ENCODE measurements around a stretch of chr10.

DNA sequence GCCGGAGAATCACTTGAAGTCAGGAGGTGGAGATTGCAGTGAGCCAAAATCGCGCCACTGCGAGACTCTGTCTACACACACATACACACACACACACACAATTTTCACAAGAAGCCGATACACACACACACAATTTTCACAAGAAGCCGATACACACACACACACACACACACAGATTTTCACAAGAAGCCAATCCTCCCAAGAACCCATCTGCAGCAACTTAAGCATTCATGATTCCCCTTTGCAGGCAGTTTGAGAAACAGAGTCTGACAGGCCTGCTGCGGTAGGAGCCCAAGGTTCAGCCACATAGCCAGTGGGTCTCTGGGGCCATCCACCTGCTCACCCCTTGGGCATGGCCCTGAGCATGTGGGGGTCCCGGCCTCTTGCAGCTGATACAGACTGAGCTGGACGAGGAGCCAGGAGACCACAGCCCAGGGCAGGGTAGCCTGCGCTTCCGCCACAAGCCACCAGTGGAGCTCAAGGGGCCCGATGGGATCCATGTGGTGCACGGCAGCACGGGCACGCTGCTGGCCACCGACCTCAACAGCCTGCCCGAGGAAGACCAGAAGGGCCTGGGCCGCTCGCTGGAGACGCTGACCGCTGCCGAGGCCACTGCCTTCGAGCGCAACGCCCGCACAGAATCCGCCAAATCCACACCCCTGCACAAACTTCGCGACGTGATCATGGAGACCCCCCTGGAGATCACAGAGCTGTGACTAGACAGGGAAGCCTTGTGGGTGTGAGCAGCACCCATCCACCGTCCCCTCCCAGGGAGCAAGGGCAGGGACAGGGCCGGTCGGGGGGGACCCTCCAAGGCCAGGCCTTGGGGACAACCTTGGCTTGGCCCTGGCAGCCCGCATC is 36.3 kb downstream of the PSAP start:
- PRO-cap, result no peak

- PRO-cap, result no peak
Observed at GRCh38 chr10:72017610-72017869, 53.3 kb downstream of the CHST3 start.

- PRO-cap, result no peak
Observed at GRCh38 chr10:72037727-72038720, 50.3 kb downstream of the SPOCK2 start.

GRCh38 chr10:72065642-72066359 is 22.6 kb downstream of the SPOCK2 start:
- PRO-cap, result no peak

DNA sequence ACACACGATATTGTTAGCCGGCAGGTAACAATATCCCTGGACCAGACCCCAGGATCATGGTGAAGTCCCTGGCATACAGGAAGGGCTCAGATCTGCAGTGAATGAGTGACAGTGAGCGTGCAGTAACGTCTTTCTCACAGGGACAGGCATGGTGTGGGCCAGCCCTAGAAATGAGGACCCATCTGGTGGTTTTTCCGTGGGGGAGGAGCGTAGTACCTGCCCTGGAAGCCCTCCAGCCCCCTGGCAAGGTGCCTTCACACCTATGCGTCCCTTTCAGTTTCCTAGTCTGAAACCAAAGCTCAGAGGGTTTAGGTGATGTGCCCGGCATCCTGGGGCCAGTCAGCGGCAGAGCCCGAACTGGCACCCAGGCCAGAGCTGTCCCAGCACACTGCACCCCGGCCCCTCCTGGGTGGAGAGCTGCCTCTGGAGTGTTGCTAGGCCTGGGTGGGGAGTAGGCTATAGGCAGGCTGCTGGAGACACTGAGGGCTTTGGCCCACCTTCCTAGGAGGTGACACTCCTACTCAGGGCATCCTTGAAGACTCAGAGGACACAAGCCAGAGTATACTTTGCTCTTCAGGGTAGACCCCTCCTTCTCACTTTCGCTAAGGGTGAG is 4.2 kb downstream of the SPOCK2 start:
- PRO-cap, result no peak

GRCh38 chr10:72243717-72244315 is 27.7 kb upstream of the ASCC1 start:
- PRO-cap, result no peak

DNA sequence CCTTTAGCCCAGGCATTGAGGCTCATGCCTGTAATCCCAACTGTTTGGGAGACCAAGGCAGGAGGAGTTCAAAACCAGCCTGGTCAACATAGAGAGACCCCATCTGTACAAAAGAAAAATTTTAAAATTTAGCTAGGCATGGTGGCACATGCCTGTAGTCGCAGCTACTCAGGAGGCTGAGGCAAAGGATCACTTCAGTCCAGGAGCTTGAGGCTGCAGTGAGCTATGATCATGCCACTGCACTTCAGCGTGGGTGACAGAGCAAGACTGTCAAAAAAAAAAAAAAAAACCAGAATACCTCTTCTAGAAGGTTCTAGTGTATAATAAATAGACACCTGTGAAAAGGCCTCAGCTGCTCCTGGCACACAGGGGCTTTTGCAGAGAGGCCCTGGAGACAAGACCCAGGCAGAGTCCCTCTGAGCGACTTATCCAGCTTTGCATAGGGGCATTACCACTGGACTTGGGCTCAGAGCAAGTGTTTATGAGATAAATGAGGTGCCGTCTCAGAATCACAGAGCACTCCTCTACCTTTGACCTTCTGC is 19.2 kb upstream of the DDIT4 start:
- PRO-cap, result no peak

DNA sequence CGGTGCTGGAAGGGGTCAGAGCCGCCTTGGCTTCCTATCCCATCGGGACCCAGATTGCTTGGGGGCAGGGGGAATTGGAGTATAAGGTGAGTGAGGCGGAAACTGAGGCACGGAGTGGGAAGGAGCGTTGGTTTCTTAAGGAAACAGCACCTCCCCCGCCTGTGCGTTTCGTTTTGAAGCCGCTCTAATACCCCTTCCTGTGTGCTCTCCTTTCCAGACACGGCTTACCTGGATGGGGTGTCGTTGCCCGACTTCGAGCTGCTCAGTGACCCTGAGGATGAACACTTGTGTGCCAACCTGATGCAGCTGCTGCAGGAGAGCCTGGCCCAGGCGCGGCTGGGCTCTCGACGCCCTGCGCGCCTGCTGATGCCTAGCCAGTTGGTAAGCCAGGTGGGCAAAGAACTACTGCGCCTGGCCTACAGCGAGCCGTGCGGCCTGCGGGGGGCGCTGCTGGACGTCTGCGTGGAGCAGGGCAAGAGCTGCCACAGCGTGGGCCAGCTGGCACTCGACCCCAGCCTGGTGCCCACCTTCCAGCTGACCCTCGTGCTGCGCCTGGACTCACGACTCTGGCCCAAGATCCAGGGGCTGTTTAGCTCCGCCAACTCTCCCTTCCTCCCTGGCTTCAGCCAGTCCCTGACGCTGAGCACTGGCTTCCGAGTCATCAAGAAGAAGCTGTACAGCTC is 895 bp downstream of the DDIT4 start:
- PRO-cap, result unidirectional peak, minus-strand start at position 338 of the sequence

- PRO-cap, result unidirectional peak, minus-strand start at chr10:72275544
Observed at GRCh38 chr10:72275161-72275775, 1.5 kb downstream of the DDIT4 start.

DNA sequence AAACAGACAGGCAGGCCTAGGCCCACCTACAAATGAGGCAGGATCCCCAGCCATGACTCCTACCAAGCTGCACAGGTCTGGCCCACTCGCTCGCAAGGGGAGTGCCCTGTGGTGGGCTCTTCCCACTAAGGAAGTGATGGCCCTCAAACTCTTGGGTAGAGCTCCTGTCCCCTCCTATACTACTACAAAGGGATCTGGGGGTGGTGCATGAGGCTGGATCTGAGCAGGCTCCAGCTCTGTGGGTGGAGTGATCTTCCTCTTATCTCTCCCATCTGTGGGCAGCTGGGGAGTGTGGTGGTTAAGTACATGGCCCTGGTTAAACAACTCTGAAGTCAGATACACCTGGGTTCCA is 17.2 kb downstream of the DDIT4 start:
- PRO-cap, result no peak

- PRO-cap, result no peak
Observed at GRCh38 chr10:72292386-72292723, 18.6 kb downstream of the DDIT4 start.

DNA sequence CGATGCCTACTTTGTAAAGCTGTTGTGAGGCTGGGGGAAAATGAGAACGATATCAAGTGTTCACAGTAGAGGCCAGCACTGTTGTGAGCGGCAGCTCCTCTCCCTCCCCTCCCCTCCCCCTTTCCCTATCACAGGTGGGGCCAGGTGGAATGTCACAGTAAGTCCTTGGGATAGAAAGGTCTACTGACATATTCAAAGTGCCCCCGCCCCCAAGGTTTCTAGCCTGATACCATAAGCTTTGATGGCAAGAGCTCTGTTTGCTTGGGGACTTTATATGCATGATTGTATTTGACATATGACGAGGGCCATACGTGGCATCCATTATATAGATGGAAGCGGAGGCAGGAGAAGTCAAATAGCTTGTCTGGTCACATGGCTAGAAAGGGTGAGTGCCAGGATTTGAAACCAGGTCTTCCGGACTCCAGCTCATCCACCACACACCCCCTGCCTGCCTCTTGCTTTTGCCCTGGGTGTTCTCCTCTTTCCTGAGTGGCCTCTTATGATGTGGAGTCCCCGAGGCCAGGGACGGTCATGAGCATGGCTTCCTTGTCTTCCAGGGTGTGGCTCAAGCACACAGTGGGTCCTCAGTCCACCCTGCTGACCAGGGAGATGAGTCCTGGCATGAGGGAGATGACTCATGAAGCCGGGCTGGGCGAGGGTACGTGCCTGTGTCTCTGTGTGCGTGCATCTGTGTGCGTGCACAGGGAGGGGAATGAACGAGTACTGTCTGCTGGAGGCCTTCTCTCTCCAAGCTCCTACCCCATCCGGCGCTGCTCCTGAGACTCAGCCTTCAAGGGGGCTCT is 32.9 kb downstream of the DNAJB12 start:
- PRO-cap, result no peak

- PRO-cap, result unidirectional peak, minus-strand start at chr10:72331930
Observed at GRCh38 chr10:72330944-72332009, 23.4 kb downstream of the DNAJB12 start.

DNA sequence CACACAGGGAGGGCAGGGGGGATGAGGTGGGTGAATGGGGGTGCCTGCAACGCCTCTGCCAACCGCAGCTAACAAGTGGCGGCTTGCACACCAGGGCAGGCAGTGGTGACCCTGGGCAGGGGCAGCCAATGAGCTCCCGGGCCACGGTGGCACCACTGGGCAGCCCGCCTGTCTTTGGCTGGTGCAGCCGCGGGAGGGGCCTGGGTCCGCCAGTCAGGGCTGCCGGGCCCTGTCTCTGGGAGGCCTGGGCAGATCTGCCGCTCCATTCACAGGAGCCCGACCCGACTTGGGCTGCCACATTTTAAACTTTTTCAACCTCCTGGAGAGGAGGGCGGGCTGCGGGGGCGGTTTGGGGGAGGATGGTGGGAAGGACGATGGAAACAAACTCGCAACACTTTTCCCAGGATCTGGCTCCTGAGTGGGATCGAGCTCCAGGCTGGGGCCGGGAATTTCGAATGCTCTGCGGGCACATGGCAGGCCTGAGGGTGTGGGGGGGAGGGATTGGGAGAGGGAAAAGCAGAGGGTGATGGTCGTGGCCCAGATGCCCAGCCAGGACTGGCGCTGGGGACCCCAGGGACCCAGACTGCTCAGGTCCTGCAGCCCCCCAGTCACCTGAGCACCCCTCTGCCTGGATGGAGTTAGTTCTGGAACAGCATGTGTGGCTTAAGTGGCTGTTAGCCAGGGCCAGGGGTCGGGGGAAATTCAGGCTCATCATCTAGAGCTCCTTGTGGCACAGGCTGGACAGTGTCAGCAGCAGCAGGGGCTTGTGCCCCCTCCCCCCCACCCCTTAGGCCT is 22.5 kb downstream of the DNAJB12 start:
- PRO-cap, result bidirectional peak, plus-strand start at position 265 of the sequence, minus-strand start at position 70 of the sequence

- PRO-cap, result no peak
Observed at GRCh38 chr10:72336092-72337090, 18.3 kb downstream of the DNAJB12 start.

- PRO-cap, result no peak
Observed at GRCh38 chr10:72340642-72341332, 13.9 kb downstream of the DNAJB12 start.

DNA sequence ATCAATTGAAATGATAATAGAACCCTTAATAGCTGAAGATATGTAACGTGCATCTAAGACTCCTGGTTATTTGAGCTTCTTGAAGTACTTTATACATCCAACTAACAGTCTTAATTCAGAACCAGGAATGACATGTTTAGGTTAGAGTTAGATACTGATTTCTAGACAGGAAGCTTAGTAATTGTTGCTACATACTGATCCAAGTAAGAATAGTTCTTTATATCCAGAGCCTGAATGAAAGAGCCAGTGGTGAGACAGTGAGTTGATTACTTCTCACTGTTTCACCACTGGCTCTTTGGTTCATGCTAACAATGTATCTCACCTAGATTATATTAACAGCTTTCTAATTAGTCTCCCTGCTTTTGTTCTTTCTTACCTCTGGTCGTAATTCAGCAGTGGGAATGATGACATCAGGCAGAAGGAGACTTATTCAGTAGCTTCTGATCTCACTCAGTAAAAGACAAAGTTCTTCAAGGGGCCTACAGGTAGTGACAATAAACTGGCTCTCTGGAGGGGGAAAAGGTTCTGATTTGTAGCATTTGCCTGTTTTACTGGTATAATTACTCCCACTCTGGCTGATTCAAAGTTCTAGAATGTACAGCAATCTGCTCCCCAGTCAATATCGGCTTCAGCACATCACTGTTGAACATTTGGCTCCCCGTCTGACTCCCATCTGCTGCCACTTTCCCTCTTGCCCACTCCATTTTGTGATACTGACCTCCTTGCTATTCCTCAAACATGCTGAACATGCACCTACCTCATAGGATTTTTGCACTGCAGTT is 29.0 kb downstream of the MCU start:
- PRO-cap, result no peak

DNA sequence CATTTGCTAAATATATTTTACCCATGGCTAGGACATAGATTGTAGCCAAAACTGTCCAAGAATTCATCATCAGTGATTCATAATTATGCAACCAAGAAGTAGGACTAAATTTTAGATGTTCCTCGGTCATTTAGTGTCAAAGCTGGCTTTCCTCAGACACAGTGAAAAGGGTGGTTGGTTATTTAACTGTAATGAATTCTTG is 3.3 kb downstream of the NUDT13 start:
- PRO-cap, result no peak

DNA sequence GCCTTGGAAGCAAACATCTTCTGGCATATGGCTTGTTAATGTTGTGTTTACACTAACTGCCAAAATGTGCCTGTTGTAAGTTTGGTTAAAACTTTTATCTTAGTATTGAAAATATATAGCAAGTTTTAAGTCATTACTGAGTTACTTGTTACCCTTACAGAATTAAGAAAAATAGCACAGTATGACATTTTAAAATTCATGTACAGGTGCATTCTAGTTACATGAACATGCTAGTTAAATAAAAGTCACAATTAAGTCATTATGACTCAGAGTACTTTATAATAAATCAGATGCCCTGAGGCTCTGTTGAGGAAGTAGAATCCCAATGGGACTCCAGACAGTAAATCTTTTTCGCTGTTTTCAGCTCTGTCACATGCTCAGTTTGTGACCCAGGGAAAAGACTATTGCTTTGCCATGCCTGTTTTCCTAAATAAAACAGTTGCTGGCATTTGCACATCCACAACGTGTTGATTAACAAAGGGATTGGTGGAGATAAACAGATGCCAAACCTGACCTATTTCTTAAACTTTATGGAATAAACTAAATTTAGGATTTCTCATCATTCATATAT is 21.0 kb downstream of the NUDT13 start:
- PRO-cap, result no peak

GRCh38 chr10:73229952-73231114 is 16.7 kb downstream of the DNAJC9 start:
- PRO-cap, result no peak